SJSA1 (cell line): ENCODE results near the gene SOBP.

GRCh38 chr6:106511433-106512039, 117.8 kb downstream of the RTN4IP1 start:
- RAMPAGE, long total RNA, result no peak

- RAMPAGE, long total RNA, result no peak
Measured at GRCh38 chr6:106541042-106541241, 88.4 kb downstream of the RTN4IP1 start.

- RAMPAGE, long total RNA, result no peak
Measured at GRCh38 chr6:106626066-106626922, 3.0 kb downstream of the RTN4IP1 start.

DNA sequence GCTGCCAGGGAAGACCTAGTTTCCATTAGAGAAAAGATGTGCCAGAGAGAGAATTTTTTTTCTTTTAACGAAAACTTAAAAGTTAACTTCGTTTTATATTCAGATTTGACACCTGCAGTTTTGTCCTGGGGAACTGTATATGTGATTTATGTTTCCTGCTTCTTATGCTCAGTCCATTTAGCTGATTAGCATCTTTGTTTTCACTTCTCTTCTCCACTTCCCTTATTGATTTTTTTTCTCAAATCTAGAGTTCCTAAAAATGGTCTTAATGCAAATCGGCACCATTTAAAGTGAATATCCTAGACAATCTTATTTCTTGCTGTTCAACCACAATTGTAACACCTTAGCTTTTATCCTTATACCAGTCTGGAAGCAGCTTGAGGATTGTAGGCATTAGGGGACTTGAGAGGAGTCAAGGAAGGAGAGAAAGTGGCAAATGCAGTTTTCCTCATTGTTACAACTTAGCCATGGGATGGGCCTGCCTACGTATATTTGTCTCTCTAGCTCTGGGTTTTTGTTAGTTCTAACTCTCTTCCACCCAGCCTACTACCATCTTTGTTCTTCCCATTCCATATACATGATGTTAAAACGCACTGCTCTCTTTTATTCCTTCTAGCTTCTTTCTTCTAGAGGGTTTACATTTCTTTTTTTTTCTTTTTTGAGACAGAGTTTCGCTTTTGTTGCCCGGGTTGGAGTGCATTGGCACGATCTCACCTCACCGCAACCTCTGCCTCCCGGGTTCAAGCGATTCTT, 8.5 kb downstream of the QRSL1 start:
- RAMPAGE, long total RNA, result no peak

- RAMPAGE, long total RNA, result no peak
Measured at GRCh38 chr6:106730633-106731880, 101.7 kb downstream of the QRSL1 start.

DNA sequence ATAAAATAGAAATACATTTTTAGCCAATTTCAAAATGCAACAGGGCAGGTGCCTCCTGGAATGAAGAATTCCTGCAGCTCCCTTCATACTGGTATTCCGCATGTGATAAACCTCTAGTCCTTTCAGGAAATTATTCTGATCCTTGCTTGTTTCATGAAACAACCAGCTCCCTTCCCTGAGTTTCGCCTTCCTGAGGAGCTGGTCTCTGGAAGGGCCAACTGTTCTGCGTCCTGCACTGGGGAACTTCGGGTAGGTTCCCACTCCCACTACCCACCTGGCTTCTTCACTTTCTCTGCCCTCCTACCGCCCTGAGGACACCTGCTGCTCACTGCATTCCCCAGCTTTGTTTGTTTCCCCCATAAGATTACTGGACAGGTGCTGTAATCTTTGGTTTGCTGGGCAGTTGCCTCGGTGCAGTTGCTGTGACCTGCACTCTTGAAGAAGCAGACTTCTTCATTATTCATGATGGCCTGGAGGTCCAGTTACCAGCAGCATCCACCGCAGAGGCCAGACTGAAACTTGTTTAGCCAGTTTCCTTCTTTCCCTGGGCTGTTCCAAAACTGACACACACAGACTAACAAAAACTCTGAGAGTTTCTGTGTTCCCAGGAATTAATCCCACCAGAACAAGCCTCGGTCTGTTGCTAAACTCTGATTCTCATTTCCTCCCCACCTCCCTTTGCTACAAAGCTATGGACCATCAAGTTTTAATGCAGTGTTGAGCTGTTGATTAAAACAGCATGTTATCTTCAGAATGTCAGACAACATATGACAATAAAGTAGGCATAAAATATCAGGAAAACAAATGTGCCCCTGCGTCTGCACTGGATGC, 144.0 kb downstream of the QRSL1 start:
- RAMPAGE, long total RNA, result no peak

DNA sequence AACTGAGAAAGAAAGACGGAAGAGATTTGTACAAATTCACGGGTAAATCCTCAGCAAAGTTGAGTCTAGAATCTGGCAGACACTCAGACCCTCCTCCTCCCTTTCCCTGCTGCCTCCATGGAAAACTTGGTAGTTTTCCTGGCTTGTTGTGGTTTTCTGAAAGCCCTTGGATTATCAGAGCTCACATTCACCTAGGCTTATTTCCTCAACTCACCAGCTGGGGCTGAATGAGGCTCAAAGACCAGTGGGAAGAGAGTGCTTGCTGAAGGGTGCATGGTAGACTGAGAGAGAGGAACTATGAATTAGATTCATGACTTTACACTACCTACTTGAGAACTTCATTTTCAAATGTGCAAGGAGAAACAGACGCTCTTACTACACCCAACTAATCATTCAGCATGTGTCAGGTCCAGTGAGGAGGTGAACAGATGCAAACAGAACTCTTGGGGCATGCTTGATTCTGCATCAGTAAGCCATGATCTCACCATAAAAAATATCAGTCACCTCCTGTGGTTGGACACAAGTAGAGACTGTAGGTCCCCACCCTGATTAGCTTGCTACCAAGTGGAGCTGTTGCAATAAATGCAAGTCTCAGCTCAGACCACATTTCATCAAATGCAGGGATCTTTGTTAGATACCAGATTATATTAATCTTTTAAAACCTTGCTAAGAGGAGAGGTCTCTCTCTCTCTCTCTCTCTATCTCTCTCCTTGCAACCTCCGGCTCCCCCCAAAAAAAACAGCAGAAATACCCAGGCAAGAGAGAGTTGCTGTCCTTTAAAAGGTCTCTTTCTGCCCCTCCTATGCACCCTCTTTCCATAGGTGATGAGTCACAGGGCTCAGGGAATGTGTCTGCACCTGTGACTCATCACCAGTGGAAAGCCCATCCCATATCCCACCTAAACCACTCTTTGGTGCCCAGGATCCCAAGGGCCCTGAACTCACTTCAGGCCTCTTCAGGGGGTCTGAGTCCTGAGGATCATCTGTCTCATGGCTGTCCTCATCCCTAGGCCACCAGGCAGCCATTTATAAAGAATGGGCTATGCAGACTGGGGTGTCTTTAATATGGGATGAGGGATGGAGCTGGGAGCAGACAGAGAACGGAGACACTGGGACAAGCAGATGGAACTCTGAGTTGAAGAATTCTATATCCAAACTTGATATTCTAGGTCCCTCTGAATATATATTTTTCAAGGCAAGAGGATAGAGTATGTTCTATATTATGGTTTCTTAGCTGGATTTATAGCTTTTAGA, 154.4 kb downstream of the QRSL1 start:
- RAMPAGE, long total RNA, result no peak

GRCh38 chr6:106798971-106800017, 169.9 kb downstream of the QRSL1 start:
- RAMPAGE, long total RNA, result no peak

- RAMPAGE, long total RNA, result no peak
Measured at GRCh38 chr6:106913206-106913375, 61.4 kb downstream of the CD24 start.

DNA sequence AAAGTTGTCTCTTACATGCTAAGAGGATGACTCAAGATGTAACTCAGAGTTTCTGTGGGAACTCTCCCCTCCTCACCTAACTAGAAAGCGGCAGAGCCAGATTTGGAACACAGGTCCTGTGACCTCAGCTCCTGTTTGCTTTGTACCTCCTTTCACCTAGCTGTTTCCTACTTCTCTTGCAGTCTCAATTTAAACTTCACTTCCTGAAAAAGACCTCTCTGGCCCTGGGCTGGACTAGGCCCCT, 60.8 kb downstream of the CD24 start:
- RAMPAGE, long total RNA, result no peak

DNA sequence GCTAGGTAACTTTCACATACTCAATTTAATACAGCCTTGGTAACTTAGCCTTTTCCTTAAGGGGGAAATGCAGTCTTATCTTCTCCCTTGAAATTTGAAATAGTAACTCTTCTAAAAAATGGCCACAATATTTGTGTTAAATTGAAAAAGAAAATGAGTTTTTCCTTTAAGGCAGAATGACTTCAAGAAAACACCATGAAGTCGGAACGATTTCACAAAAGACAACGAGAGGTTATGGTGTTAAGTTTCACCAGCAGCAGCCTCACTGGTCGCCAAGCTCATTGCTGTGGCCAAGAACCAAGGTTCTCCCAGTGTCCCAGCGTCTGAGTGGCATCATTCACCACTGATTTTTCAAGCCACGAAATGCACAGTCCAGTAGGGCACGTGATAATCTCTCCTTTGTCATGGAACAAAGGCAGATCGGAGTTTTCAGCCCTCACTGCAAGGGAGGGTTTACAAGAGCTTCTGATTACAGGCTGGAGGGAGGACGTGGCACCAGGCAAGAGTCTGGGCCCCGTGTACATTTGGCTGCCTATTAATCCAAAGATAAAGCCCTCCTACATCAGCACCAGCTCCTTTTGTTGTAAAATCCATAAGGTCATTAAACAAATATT, 2.1 kb downstream of the CD24 start:
- RAMPAGE, long total RNA, result no peak

DNA sequence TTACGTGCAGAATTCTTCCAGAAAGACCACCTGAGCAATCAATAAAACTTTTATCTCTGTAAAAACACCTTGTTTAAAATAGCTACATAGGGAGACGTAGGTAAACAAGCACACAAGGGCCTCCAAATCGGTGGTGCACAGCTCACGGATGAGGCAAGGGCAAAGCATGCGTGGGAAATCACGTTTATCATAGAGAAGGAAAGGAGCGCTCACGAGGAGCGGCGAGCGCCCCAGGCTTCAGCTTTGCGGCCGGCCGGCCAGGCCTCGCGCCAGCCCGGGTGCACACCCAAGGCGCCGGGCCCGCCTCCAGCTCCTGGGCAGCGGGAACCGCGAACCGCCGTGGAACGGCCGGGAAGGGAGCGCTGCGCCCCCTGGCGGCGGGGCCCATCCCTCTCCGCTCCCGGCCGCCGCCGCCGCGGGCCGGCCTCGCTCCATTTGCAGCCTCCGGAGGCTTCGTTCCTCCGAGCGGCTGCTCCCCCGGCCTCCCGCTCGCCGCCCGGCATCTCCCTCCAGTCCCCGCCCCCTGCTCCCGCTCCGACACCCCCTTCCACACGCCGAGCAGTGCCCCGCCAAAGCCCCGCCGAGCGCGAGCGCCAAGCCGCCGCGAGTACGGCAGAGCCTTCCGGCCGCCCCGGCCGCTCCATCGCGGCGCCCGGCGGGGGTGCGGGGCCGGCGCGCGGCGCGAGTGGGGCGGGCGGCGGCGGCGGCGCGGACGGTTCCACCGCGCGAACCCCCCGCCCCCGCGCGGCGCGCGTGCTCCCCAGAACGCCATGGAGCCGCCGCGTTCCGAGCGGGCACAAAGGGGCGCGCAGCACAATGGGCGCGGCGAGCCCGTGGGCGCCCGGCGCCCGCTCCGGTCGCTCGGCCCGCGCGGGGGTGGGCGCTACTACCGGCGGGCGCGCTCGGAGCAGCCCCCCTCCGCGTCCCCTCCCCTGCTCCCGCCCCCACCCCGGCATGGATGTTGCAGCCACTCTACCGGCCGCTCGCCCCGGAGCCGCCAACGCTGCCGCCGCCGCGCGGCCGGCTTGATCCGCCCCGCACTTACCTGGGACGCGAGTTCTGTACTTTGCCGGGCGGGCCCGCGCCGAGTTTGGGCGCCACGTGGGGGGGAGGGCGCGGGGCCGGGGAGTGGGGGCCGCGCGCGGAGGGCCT, 894 bp downstream of the BEND3 start:
- RAMPAGE, long total RNA, result no peak

- RAMPAGE, long total RNA, result no peak
Measured at GRCh38 chr6:107490029-107490850, at the start of gene SOBP. Gene SOBP, plus strand, starts transcription at chr6:107490117.

- RAMPAGE, long total RNA, result no peak
Measured at GRCh38 chr6:107713252-107713628, 110.9 kb downstream of the SCML4 start.

GRCh38 chr6:107816751-107817529, 7.2 kb downstream of the SCML4 start:
- RAMPAGE, long total RNA, result no peak

DNA sequence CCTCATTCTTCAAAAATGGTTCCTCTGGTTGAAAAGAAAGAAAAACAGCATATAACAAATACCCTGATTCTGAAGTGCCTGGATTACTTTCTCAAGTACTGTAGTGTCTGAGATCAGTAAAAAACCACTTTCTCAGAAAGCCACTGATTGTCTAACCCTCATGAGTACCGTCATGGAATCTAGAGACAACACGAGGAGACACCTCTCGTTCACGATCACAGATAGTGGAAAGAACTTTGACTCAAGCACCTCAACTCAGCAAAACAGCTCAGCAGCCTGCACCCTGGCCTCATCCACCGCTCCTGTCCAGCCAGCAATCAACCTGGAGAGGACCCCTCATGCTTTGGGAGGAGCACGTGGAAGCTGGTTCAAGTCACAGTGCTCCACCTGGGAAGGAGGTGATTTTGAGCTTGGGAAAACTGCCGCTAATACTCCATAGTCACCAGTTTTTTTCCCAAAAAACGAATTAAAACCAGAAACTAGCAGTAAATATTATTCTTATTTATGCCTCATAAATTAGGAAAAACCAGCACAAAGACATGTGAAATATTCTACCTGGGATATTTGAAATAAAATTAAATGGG, 970 bp downstream of the SCML4 start:
- RAMPAGE, long total RNA, result no peak

DNA sequence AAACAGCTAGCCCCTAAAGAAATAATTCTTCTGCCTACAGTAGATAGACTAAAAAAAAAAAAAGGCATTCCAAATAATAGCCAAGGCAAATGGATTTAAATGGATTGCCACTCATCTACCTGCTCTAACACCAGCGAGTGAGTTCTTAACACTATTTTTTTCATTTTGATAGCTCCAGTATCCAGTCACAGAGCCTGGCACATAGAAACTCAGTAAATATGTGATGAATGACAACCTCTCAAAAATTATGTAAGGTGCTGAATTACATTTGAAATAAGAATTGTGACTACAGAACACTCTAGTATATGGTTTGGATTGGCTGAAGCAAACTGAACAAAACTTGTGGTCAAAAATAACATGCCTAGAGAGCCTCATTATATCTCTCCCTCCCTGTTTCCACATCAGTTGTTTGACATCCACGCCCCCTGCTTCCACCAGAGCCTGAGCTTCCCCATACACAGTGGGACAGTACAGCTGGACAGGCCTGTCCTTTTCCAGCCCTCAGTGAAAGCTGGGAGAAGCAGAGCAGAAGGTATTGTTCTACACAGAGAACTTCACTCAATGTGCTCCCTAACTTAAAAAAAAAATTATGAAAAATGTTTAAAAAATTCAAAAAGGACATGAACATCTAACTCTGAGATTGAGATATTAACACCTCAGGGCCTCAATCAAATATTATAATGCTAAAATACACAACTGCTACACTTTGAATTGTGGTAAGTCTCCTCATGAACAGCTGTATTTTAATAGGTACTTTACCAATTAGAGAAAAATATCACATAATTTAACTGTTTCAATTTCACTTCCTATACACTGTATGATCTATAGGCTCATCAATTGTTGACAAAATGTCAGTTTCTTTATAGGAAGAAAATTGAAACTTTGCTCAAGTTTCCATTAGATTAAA, 44.8 kb upstream of the SCML4 start:
- RAMPAGE, long total RNA, result no peak

GRCh38 chr6:107869705-107870262, 45.7 kb upstream of the SCML4 start:
- RAMPAGE, long total RNA, result no peak

- RAMPAGE, long total RNA, result no peak
Measured at GRCh38 chr6:107890794-107891891, 66.9 kb downstream of the SEC63 start.

GRCh38 chr6:108043307-108044199, 31.0 kb downstream of the OSTM1 start:
- RAMPAGE, long total RNA, result no peak